Myometrial cell (primary cell): ENCODE measurements around a stretch of chr2.

- RAMPAGE, long total RNA = no peak
These were observed 250.8 kb upstream of the KCNJ3 start for GRCh38 chr2:154447722-154448135.

DNA sequence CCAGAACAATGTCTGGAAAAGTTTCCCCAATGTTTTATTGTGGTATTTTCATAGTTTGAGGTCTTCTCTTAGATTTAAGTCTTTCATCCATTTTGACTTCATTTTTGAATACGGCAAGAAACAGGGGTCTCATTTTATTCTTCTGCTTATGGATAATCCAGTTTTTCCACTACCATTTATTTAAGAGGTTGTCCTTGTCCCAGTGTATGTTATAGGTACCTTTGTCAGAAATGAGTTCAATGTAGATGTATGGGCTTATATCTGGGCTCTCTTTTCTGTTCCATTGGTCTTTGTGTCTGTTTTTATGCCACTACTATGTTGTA lies 750.4 kb downstream of the NR4A2 start:
- RAMPAGE, long total RNA = no peak

DNA sequence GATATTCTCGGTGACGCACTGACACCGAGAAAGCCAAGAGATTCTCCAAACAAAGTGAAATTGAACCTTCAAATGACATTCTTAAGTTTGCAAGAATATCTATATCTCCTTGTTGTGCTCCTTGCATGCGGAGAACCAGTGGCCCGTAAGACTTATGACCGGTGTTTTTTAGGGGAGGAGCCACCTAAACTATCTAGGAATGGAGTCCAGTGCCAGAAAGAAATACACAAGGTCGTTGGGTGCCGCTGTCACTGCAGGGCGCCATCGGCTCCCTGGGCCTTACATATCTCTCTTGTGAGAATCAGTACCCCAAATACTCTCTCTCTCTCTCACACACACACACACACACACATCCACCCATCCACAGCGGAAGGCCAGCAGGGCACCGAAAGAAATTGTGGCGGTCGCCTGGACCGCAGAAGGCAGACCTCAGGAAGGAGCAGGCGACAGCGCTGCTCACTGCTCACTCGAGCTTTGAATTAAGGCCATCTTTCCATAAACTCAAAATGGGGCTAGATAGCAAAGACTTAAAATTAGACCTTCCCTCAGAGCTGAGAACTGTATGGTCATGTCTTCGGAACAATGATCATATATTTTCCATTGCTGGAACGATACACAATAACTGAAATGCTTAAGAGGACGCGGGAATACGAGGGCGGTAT lies 10.4 kb downstream of the NR4A2 start:
- RAMPAGE, long total RNA = no peak

- RAMPAGE, long total RNA = no peak
These were observed 8.6 kb downstream of the NR4A2 start for GRCh38 chr2:156323834-156324501.

DNA sequence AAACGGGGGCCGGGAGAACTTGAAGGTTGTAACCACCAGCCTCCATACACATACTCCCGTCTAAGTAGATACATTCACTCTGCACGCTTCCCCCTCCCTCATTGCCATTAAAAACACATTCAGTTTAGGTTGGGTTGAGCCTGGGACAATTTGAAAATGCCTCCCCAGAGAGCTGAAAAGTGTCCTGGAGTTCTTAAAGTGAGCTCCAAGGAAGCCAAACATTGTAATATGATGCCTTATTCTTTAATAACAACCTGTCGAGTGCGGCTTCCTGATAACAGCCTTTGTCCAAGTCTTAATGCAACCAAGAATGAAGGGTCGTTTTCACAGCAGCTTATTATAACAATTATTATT lies 2.4 kb upstream of the NR4A2 start:
- RAMPAGE, long total RNA = no peak

GRCh38 chr2:156340109-156340816 lies 7.7 kb upstream of the NR4A2 start:
- RAMPAGE, long total RNA = no peak

- RAMPAGE, long total RNA = no peak
These were observed 367.1 kb downstream of the GPD2 start for GRCh38 chr2:156803148-156803814.

GRCh38 chr2:157409976-157410199 lies 34.0 kb downstream of the CYTIP start:
- RAMPAGE, long total RNA = no peak

DNA sequence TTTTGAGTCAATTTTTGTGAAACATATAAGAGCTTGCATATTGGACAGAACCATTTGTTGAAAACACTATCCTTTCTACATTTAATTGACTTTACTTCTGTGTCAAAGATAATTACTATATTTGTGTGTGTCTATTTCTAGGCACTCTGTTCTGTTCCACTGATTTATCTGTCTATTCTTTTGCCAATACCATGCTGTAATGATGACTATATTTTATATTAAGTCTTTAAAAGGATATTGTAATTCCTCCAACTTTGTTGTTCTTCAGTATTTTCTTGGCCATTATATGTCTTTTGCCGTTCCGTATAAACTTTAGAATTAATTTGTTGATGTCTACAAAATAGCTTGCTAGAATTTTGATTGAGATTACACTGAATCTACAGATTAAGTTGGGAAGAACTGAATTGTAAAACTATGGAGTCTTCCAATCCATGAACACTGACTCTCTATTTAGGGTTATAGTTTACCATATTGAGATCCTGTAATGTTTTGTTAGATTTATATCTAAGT lies 33.6 kb downstream of the CYTIP start:
- RAMPAGE, long total RNA = no peak

DNA sequence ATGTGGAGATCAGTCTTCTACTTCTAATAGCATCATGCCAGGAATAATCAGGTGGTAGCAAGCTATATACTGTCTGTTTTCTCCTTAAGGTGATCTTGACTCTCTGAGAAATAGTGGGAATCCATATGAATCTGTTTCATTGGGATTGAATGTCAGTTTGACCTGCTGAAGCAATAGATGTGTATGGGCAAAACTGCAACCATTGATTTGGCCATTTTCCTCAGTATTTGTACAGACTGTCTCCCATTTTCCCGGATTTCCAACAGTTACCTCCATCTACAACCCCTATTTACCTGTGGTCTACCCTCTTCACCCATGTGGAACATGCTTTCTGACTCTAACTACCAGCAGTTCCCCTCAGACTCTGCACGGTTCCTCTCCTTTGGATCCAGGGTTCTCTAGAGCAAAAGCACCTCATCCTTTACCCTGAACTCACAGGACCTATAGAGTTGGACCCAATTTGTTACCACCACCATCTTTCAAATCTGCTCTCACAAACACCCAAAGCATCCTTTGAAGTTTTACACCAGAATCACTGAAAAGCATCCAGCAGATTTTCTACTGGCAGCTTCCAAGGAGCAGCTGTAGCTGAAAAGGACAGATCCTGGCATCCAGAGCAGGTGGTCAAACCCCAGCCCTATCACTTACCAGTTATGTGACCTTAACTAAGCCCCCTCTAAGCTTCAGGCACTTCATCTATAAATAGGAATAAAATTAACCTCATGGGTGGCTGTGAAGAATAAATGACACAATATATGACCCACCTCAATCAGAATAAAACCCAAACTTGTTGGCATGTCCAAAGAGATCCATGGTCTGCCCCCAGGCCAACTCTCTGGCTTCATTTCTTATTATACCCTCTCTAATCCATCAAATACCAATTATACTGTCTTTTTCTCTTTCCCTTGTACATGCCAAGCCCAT lies 15.3 kb downstream of the CYTIP start:
- RAMPAGE, long total RNA = no peak

- RAMPAGE, long total RNA = no peak
These were observed 12.0 kb downstream of the UPP2 start for GRCh38 chr2:158113592-158114077.

DNA sequence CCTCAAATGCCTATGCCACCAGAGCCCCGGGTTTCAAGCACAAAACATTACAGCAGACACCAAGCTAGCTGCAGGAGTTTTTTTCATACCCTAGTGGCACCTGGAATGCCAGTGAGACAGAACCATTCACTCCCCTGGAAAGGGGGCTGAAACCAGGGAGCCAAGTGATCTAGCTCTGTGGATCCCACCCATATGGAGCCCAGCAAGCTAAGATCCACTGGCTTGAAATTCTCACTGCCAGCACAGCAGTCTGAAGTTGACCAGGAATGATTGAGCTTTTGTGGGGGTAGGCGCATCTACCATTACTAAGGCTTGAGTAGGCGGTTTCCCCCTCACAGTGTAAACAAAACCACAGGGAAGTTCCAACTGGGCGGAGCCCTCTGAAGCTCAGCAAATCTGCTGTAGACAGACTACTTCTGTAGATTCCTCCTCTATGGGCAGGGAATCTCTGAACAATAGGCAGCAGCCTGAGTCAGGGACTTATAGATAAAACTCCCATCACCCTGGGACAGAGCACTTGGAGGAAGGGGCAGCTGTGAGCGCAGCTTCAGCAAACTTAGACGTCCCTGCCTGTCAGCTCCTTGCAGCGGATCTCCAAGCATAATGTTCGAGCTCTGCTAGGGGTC lies 96.7 kb downstream of the CCDC148 start:
- RAMPAGE, long total RNA = no peak

- RAMPAGE, long total RNA = no peak
These were observed 1.1 kb downstream of the PKP4 start for GRCh38 chr2:158457593-158458502.

DNA sequence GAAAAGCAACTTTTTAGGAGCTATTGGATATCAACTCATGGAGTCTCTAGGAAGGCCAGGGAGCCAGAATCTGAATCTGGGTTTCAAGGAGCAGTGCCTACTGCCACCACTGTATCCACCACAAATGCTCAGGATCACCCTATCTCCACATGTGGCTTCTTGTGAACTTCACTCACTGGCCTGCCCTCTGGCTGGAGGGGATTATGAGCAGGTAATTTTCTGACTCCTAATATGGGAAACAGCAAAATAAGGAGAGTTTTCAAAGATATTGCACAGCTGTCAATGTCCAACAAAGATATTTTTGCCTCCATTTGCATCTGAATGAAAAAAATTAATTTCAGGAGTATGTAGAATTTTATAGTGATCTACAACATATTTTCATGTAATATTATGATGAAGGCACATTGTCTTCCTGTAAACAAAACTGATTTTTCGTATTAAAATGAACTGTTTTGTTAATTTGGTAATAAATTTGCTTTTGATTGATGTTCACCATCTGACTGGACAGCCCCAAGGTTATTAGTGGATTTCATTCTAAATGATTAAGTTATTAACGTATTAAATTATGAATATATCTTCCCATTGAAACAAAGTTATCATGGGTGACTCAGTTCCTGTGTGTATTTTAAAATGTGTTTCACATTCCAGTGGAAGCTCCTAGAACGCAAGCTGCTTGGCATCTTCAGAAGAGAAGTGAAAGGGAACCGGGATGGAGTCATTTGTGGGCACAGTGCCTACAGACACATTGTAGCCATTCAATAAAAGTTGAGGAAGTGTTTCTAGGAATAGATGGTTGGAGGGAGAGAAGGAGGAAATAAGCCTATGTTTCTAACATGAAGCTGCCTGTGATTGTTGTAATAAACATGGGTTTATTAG lies 143.2 kb downstream of the PKP4 start:
- RAMPAGE, long total RNA = no peak

GRCh38 chr2:158662674-158663256 lies 132.4 kb upstream of the DAPL1 start:
- RAMPAGE, long total RNA = no peak

- RAMPAGE, long total RNA = no peak
These were observed 131.6 kb upstream of the DAPL1 start for GRCh38 chr2:158663257-158664079.

DNA sequence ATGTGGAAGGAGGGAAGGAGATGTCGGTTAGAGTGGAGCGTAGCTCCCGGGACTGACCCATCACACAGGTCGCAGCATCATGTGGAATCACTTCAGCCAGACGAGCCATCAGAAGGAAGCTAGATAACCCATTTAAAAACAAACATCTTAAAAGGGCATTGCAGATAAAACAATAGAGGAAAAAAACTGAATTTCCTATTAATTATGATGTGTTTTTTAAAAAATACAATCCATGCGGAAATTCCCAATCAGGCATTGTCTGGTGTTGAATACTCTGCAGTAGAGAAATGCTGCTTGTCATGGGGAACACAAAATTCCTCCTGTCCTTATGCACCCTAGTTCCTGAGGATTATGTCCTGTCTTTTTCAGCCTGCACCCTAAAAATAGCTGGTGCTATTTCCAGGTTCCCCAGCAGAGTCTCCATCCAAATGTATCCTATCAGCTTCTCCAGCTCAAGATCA lies 77.2 kb upstream of the DAPL1 start:
- RAMPAGE, long total RNA = no peak

DNA sequence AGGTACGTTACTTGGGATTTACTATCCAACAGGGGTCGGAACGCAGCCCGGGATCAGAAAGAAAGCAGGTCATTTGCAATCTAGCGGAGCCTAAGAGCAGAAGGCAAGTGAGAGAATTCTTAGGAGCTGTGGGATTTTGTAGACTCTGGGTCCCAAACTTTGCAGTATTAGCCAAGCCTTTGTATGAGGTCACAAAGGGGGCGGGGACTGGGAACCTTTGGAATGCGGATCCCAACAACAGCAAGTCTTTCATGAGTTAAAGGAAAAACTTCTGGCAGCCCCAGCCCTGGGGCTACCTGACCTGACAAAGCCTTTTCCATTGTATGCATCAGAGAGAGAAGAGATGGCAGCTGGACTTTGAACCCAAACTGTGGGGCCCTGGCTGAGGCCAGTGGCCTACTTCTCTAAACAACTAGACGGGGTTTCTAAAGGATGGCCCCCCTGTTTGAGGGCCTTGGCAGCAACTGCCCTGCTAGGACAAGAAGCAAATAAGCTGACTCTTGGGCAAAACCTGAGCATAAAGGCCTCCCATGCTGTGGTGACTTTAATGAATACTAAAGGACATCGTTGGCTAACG lies 73.3 kb downstream of the DAPL1 start:
- RAMPAGE, long total RNA = no peak

DNA sequence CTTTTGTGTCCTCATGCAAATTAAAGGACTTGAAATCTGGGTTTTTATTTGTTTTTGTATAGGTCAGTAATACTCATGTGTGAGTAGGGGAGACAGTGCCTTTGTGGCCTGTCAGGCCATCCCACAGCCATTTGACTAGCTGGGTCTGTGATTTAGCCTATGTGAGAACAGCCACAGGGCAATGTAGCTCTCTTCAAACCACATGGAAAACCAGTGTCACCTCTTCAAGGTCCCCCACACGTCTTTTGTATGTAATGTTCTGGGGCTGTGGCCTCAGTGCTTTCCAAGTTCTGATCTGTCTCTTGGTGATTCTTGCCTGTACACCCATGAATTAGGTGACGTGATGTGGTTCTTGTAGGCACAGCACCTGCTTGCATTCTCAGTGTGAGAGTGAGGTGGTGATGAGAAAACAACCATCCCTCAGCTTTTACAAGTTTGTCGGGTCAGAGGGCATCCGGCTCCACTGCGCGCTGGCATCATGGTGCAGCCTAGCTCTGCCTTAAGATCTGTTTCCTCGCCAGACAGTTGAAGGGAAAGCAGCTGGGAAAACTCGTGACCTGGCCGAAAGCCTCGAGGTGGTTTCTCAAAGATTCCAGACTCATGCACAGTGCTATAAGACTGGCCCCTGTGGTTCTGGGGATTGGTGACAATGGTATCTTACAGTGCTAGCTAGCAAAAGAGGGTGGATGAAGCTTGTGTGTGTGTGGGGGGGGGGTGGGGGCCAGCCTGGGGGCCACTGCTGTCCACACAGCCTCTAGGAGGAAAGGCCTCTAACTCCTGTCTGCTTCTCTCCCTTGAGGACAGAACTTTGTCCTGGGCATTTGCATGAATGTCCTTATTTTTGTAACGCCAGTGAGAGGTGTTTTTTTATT lies 125.9 kb downstream of the TANC1 start:
- RAMPAGE, long total RNA = no peak

DNA sequence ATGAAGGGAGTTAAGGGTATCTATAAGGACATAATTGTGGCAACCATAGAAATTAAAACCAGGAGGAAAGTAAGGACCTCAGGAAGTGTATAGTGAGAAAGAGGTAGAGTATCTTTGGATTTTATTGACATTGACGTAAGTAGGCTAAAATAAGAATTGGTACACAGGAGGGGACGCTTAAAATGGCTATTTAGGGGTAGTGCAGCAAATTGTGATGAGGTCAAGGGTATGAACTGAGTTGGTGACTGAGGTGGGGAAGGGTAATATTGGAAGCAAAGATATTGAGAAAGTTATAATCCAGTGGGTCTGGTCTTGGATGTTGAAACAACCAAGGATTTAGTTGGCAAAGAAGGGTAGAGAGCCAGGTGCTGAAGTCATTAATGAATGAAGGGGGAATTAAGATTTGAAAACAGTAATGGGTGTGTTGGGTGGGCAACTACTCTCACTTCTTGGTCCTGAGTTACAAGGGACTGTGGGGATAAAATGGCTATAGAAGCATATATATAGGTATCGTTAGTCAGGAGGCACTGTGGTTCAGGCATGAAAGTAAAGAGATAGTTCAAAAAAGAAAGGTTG lies 42.8 kb downstream of the MARCHF7 start:
- RAMPAGE, long total RNA = no peak